ENCODE results near the genes C12orf76, ATP2A2, PPTC7 and CCDC63.

DNA sequence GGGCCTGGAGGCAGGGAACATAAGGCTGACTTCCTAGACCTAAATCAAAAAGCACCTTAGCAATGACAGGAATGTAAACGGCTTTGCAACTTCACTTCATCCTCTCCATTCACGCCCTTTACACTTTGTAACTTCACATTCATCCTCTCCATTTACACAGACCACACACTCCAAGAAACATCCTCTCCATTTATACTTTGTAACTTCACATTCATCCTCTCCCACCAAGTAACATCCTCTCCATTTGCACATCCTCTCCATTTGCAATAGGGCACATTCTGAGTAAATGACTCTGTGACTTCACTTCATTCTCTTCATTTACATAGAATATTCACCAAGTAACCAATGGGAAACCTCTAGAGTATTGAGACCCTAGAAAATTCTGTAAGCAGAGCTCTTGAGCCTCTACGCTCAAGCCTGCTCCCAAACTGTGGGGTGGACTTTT lies 817 bp upstream of the GLTP start:
- RRBS = no CpG with 5 or more reads among the region's 3 CpGs

DNA sequence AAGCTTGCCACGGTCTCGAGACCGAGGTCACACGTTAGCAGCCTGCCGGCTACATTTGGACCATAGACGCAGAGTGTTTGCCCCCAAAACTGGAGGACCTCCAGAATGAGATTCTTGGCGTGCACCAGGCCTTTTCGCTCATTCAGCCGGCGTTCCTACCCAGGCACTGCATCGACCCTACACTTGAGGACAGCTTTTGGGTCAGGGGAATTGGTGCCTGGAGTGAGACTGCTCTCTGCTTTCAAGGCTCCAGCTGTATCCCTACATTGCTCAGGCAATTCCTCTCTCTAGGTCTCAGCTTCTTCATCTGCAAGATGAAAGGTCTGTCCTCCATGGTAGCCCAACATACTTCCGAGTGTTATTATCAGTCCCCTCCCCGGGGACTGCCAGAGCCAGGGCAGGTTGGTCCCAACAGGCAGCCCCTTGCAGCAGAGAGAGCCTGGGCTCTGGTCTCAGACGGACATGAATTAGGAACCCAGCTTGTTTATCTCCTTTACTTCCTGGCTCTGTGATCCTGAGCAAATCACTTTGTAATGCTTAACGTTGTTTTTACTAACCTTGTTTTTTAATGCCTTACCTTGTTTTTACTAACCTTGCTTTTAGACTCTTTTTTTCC lies 773 bp downstream of the TCHP start:
- RRBS = 2% methylated on average over 8 of the region's 15 CpGs

GRCh38 chr12:109949041-109949548 lies 47.1 kb downstream of the GIT2 start:
- RRBS = no CpG with 5 or more reads among the region's 2 CpGs

DNA sequence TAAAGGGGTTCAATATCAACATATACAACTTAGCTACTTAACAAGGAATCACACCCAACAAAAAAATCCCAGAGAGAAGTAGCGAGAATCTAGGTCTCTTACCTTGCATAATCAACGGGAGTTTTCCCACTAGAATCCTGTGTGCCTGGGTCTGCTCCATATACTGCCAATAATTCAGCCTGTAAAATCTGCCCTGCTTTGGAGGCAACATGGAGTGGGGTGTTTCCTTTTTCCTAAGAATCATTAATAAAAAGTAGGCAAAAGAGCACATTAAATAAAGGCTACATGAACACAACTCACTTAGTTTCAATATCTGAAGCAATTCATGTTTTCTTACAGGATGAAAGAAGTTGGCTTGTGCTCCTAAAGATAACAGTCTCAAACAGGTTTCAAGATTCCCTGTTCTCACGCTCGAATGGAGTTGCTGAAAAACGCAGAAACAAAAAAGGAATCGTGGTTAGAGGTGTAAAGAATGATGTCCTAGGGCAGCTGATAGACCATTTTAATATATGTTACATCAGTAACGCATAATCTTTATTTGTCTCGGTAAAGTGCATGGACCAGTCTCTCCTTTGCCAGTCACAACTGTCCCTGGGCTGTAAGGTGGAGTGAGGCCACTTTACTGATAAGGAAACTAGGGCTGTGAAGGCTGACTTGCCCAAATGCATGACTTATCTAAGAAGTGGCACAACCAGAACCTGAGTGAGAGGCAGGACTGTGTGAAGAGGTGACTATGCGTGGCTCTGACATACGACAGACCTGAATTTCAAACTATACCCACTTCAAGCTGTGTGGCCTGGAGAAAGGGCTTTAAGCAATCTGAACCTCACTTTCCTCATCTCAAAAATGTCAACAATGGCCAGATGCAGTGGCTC lies 12.7 kb downstream of the GIT2 start:
- RRBS = no CpG with 5 or more reads among the region's 10 CpGs

DNA sequence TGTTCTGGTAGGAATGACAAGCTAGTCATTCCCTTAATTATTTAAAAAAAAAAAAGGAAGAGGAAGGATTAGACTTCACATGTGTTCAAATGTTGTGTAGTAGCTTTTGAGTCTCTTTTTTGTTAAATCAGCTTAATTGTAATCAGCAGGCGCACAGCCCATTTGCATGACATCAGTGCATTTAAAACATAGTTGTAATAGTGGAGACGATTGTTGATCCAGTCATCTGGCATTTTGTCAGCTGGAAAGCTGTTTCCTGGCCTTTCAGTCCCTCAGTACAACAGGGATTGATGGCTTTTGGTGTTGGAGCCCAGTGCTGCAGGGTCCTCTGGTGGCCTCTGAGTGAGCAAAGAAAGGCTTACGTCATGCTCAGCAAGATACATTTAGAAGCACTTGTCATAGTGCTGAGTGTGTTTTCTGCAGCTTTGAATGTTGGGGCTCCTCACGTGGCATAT lies 23.9 kb downstream of the C12orf76 start:
- RRBS = no CpG with 5 or more reads among the region's 4 CpGs

DNA sequence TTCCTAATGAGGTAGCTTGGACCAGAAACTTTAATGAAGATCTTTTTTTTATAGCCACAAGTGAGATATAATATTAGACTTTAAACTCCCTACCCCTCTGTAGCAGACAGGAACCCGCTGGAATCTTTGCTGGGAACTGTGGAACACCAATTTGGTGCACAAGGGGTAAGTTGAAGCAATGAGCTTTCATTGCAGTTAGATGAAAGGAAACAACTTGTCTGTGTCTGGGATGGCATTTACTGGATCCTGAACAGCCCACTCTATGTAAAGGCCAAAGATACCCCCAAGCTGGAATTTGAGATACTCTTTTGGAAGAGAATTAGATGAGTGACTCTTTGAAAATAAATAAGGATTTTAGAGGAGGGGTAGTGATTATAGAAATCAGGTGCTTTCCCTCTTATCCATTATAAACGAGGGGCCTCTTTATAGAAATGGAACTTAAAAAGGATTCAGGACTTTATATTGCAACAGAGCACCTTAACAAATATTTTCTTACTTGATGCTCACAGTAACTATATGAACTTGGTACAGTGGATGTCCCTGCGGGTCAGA lies 20.6 kb downstream of the C12orf76 start:
- RRBS = no CpG with 5 or more reads among the region's 3 CpGs

GRCh38 chr12:110048276-110048887 lies at the start of gene C12orf76:
C12orf76 (minus strand) TSS chr12:110048522.
- RRBS = 1% methylated on average over 9 of the region's 45 CpGs

DNA sequence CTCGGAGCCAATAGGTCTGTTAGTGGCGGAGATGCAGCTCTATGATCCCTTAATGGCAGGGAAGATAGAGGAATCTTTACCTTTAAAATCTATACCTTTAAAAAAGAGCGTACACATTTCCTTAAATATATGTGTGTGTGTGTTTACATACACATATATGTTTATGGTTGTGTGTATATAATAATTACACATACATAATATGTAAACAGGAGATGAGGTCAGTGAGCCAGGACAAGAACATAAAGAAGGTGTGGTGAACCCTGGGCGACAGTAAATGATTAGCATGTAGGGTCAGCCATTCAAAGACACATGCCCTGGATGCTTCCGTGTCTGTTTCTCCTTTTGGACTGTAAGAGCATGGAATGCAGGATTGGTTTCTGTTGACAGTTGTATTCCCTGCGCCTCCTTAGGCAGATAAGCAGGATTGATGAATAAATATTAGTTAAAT lies 47.6 kb upstream of the ATP2A2 start:
- RRBS = no CpG with 5 or more reads among the region's 6 CpGs

GRCh38 chr12:110253243-110253580 lies 27.8 kb upstream of the ATP2A2 start:
- RRBS = no CpG with 5 or more reads among the region's 8 CpGs

GRCh38 chr12:110269811-110270258 lies 11.2 kb upstream of the ATP2A2 start:
- RRBS = no CpG with 5 or more reads among the region's 6 CpGs

- RRBS = 2% methylated on average over 16 of the region's 77 CpGs
Observed at GRCh38 chr12:110279962-110281165, 683 bp upstream of the ATP2A2 start.

DNA sequence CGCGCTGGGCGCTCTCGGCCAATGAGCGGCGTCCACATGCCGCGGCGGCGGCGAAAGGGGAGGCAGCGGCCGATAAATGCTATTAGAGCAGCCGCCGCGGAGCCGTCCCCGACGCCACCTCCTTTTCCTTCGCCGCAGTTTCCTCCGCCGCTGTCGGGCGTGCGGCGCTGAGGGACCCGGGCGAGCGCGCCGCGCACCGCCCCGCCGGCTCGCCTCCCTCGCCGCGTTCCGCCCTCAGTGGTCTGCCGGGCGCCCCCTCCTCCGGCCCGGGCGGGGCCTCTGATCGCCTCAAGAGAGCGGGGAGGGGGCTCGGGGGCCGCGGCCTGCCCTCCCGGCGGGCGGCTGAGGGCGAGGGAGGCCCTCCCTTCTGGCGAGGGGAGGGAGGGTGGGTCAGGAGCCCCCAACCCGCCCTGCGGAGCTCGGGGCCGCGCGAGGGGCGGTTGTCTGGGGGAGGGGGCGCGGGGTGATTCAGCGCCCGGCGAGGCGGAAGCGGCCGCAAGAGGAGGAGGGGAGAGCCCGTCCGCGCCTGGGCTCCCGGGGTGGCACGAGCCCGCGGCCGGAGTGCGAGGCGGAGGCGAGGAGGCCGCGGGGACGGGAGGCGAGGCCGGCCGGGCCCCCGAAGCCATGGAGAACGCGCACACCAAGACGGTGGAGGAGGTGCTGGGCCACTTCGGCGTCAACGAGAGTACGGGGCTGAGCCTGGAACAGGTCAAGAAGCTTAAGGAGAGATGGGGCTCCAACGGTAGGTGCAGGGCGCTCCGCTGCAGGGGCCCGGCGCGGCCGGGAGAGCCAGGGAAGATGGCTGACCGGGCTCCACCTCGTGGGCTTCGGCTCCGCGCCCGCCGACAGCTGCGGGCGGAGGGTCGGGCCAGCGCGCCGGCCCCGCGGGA lies at the start of gene ATP2A2:
Gene ATP2A2 (plus strand): TSS at position 82 of the 890 bp plus-strand sequence.
- RRBS = 2% methylated on average over 43 of the region's 118 CpGs

DNA sequence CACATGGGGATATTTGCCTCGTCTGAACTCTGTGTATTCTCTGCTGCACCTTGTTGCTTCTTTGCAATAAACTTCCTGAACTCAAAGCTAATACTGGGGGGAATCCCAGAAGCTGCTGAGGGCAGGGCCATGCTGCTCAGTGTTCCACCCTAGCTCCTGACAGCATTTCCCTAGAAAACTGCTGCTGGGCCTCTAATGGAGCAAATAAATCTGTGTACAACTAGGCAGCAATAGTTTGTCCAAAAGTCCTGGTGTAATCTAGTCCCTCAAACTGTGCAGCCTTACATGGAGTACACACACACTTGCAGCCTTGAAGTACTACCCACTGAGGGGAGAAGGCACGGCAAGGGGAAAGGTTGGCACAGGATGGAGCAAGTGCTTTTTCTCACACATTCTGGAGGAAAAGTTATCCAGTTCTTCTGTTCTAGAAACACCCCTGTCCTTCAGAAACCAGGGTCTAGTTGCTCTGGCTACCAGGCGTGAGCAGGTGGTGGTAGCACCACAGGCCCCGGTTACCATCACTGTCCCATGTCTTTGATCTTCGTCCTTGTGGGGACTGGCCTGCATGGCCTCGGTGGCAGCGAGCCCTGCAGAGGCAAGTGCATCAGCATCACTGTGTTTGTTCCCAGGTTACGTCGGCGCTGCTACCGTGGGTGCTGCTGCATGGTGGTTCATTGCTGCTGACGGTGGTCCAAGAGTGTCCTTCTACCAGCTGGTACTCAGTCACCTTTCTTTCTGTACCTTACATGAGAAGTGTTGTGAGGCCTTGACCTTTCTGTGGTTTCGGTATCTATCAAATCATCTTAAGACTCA lies 59.0 kb downstream of the ANAPC7 start:
- RRBS = no CpG with 5 or more reads among the region's 13 CpGs

- RRBS = no CpG with 5 or more reads among the region's 6 CpGs
Observed at GRCh38 chr12:110536603-110537191, 34.6 kb downstream of the RAD9B start.

- RRBS = 2% methylated on average over 15 of the region's 35 CpGs
Observed at GRCh38 chr12:110583187-110583562, at the start of gene PPTC7. PPTC7 (minus strand) TSS chr12:110583318.

DNA sequence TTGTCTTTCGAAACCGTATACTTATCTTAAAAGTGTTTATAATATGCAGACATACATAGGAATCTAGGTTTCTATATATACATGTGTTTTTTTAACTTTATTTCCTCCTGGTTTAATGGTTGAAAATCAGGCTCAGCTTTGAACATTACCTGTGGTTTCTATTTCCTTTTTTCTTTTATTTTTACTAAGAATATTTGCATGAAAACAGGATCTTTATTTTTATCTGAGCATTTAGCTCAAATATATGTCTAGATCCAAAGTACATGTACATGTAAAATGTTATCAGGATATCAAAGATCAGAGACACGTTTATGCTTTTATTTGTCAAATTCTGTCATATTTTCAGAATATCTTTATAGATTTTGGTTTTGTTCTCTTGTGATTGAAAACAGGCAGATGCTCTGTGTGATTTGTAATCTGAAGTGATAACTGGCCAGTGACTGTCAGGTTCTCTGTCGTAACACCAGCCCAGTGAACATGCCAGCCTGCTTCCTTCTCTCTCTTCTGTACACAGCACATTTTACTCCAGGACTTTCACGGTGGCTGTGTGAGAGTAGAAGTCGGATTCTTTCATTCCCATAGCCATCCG lies 13.7 kb downstream of the TCTN1 start:
- RRBS = no CpG with 5 or more reads among the region's 7 CpGs

DNA sequence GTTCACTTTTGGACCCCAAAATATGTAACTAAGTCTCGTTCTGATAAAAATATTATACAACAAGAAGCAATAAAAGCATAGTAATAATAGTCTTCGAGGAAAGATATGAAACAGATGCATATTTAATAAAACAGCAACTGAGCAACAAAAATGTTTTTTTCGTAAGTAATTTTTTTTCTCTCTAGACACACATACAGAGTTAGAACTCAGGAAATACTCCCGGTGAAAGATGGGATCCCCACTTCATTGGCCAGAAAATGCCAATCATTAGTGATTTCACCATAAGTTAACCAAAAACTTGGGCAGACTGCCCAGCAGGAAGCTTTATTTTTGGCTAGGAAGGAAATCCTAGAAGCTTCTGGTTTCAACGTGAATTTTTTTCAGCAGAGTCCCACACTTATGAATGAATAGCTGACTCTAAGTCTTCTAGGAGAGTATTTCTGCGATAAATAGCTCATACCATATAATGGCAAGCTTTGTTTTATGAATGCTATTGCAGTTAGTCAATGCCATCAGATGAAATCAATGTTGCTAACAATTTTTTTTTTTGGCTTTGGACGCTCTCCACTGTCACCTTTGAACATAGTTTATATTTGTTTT lies 9.7 kb downstream of the PPP1CC start:
- RRBS = no CpG with 5 or more reads among the region's 7 CpGs

GRCh38 chr12:110776282-110776945 lies 33.7 kb upstream of the PPP1CC start:
- RRBS = no CpG with 5 or more reads among the region's 4 CpGs

DNA sequence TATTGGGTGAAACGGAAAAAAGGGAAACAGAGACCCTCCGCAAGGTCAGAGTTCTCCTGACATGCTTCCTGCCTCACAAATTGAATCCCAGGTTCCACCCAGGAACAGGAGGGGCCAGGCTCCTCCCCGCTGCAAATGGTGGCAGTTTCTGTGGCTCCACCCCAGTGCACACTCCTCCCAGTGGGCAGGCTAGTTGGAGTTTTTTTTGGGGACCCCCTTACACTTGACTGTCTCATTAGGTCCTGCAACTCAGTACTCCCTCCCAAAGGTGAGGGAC lies 39.4 kb upstream of the PPP1CC start:
- RRBS = no CpG with 5 or more reads among the region's 3 CpGs

- RRBS = 3% methylated on average over 14 of the region's 52 CpGs
Observed at GRCh38 chr12:110846602-110847366, at the start of gene CCDC63. CCDC63 (plus strand) TSS chr12:110846987.